Mesangial cell (primary cell): ENCODE measurements around a stretch of chr1.

- RAMPAGE, long total RNA = no peak
These were observed 10.3 kb downstream of the ERRFI1 start for GRCh38 chr1:8015731-8016278.

- RAMPAGE, long total RNA = no peak
These were observed 35.2 kb upstream of the ERRFI1 start for GRCh38 chr1:8061272-8061771.

- RAMPAGE, long total RNA = no peak
These were observed 87.7 kb upstream of the ERRFI1 start for GRCh38 chr1:8113658-8114339.

GRCh38 chr1:8137748-8138364, 111.7 kb upstream of the ERRFI1 start:
- RAMPAGE, long total RNA = no peak

GRCh38 chr1:8155475-8155902, 129.4 kb upstream of the ERRFI1 start:
- RAMPAGE, long total RNA = no peak

DNA sequence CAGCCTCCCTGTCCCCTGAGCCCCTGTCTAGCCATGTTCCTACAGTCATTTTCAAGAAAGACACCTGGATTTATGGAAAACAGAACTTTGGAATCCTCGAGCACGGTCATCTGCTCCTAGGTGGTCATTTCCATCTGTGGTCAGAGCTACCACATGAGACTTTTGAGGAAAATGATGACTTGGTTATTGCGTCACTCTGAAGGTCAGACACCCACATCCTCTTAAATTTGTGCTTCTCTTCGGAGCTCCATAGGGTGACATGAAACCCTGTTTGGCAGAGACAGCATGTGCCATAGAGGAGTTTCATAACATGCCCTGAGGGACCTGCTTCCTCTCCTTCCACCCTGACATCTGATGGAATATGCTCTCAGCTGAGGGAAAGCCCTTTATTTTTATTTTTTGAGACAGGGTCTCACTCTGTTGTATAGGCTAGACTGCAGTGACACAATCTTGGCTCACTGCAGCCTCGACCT, 99.2 kb upstream of the SLC45A1 start:
- RAMPAGE, long total RNA = no peak

- RAMPAGE, long total RNA = no peak
These were observed 25.5 kb downstream of the SLC45A1 start for GRCh38 chr1:8343185-8344036.

- RAMPAGE, long total RNA = no peak
These were observed 34.5 kb downstream of the SLC45A1 start for GRCh38 chr1:8352386-8352876.

DNA sequence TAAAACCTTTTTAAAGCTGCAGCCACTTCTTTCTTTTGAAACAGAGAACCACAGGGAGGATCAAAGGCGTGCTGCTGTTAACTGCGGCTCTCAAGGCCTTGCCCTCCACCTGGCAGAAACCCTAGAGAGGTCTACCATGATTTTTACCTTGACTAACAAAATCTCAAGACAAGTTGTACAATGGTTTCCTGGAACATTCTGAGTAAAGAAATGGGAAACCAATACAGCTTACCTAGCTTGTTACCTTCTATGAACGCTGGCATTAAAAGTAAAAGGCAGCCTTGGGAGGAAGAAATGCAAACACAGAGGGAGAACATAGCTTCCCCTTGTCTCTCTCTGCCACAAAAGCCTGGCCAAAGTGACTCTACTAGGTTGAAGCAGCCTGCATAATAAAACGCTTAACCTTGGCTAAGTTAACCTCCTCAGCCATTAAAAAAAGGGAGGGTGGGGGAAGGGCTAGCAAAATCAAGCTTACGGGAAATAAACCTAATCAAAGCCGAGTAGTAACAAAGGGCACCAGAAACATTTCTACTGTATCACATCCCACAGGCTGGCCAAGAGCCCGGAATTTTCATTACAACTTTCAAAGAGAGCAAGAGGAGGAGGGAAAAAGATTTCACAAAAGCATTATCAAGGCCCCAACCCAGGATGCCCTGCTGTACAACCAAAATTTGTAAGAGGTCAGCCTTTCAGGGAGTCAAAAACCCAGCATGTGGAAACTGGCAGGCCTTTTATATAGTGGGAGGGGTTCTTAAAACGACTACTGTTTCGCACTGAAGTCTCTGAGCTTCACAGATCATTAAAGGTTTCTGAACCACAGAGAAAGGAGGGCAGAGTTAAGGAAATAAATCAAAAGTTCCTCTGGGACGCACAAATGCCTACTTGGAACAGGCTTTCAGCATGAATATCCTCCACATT, 90.1 kb downstream of the SLC45A1 start:
- RAMPAGE, long total RNA = no peak

GRCh38 chr1:8409059-8409556, 91.2 kb downstream of the SLC45A1 start:
- RAMPAGE, long total RNA = no peak

DNA sequence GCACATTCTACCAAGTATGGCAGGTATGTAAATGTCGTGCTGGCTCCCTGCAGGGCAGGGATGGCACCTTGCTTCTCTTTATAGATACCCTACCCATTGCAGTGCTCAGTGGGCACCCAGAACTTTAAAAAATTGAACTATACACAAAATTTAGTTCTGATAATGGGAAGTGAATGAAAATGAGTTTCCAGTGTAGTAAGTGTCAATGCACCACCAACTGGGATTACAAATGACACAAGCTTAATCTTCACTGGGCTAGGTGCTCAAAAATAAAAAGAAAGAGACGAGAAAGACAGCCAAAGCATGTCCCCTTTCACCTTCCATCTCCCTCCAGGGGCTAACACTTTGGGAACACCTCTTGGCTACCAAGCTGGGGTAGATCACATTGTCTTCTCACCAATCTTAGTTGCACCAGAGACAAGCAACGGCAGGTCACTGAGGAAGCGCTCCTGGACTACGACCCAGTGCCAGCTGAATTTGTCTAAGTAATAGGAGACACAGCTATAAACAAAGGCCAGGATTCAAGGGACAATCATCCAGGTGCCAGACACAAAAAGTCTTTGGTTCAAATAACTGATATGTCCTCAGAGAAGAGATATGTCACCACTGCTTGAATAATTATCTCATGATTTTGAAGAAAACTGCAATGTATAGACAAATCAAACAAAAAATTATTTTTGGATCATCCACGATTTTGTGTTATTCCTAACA, 100.3 kb downstream of the SLC45A1 start:
- RAMPAGE, long total RNA = no peak

DNA sequence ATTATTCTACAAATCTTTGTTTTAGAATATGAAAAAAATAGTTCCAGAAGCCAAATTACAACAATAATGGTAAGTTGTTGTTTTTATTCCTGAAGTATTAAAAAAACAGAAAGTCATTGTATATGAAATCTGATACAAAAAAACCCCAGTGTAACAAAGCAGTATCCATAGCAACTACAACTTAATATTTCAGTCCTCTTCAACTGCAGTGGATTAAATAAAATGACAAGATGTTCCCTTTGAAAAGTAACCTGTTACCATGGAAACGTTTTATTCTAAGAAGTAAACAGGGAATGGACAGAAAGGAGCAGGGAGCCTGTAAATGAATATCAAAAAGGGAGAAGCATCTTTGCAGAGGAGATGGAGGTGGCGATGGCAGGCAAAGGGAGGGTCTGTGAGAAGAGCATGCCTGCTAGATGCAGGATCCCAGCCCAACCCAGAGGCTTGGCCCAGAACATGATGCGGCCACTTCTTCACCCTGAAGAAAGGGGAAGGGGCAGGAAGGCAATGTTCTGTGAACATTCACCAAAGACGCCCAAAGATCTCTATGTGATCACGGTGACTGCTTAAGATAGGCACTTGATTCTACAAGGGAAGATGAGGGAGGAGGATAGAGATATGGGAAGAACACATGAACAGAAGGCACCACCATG, 199.8 kb downstream of the SLC45A1 start:
- RAMPAGE, long total RNA = no peak

GRCh38 chr1:8571710-8572134, 245.7 kb downstream of the RERE start:
- RAMPAGE, long total RNA = no peak

DNA sequence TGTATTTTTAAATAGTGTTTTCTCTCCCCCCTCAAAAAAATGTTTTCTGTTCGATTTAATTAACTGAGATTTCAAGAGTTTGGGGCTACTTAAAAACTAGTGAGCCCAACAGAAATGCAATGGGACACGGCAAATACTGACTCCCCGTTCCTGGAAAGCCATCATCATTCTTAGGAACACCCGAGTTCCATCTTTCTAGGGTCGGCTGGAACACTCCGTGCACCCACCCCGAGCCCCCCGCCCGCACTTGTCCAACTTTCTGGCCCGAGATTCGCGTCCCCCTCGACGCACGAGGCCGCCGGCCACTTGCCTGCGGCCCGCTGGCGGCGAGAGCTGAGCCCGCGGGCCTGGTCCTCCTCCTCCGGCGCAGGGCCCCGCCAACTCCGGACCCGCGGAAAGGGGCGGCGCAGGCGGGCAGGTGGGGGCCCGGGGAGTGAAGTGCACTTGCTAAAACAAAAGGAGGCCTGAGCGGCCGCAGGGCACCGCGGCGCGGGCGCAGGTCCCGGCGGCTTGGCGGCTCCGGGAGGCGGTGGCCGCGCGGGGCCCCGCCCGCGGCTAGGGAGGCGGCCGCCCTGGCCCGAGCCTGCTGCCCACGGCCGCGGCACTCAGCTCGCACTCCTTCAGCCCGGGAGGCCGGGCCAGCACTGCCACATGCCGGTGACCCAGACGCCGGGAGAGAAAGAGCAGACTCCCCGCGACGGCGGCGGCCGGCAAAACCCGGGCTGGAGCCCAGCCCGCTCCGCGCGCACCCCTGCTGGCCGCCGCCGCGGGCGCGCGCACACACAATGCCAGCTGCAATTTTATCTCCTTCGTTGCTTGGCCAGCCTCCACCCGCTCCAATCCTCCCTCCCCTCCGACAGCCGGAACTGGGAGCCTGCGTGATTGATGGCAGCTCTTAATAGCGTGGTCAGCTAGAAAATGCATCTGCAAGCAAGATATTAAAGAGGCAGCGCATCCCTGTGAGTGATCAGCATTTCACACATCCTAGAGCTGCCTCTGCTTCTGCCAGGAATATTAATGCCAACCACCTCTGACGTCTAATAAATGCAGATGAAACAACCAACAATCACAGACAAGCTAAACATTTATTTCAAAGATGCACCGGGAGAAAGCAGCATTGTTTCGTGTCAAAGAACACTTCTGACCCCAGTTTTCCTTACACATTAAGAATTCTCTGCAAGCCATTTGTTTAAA, 114.3 kb downstream of the RERE start:
- RAMPAGE, long total RNA = no peak

GRCh38 chr1:9078534-9079438, 9.4 kb upstream of the SLC2A5 start:
- RAMPAGE, long total RNA = no peak

DNA sequence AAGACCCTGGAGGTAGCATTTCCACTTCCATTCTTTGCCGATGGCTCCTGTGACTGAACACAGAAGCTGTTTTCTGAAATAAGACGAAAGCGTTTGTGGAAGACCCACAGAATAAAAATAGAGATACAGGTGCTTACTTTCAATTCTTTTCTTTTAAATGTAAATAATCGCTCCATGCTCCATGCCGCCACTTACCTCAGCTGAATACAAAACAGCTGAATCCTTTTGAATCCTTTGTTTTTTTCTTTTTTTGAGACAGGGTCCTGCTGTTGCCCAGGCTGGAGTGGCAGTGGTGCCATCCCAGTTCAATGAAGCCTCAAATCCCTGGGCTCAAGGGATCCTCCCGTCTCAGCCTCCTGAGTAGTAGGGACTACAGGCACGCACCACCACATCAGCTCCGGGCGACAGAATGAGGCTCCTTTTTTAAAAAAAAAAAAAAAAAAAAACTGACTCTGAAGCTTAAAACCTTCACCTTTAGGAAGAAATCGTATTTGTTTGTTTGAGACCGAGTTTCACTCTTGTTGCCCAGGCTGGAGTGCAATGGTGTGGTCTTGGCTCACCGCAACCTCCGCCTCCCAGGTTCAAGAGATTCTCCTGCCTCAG, 26.1 kb downstream of the GPR157 start:
- RAMPAGE, long total RNA = no peak

DNA sequence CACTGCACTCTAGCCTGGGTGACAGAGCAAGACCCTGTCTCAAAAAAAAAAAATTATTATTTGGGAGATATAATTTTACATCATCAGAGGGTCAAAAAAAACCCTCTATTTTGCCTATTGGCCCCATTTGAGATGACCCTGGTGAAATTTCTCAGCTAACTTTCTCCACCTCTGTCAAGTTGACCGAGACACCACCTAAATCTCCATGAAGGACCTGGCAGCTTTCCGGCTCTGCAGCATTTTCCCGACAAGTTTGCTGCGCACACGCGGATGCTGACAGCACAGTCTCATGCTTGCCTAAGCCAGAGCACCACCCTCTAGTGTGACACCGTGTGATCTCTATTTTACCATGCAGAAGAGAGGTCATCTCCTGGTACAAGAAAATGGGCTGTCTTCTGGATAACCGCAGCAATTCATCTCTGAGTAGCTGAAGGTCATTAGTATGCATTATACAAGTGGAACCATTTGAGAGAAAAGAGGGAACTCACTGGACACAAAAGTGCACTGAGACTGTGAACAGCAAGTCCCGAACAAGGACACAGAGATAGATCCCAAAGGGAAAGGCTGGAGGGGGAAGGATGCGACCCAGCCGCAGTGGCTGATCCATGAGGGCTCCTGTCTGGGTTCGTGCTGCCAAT, 38.9 kb upstream of the H6PD start:
- RAMPAGE, long total RNA = no peak

GRCh38 chr1:9201093-9201967, 33.2 kb upstream of the H6PD start:
- RAMPAGE, long total RNA = no peak

DNA sequence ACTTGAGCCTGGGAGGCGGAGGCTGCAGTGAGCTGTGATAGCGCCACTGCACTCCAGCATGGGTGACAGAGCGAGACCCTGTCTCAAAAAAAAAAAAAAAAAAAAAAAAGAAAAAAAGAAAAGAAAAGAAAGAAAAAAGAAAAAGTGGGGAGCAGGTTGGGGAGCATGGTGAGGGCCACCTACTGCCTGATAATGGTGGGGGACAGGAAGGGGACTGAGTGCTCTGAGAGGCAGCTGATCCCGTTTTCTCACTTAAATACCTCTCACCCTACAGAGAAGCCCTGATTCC, 769 bp upstream of the H6PD start:
- RAMPAGE, long total RNA = no peak

GRCh38 chr1:9239326-9240472, 5.1 kb downstream of the H6PD start:
- RAMPAGE, long total RNA = no peak